Metastatic Liver Carcinoma in the Adrenal Gland (tissue), 2 donors: ENCODE measurements around a stretch of chr10.

DNA sequence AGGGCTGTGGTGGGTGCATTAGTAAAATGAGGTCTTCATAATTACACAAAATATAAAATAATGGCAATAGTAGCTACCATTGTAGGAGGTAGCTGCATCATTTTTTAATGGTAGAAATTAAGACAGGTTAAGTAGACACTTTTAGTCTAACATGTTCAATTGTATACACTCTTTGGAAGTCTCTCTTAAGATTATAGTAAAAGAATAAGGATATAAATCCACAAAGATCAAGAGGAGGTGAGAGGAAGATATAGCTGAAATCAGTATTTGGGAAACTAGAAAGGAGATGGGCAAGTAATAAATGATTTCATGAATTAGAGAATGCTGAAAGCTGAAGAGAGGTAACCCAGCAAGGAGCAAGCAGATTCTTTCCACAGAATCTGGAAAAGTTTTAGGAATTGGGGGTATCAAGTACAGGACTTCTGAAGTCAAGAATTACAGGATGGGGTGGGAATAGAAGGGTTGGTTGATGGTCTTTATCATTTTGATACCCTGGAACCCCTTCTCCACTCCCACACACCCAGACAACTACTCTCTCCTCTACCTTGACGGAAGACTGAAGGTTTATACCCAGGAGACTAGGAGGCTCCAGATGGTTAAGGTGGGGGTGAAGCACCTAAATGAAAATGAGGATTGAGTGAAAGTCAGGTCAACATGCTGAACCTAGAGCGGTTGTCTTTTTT, 11.0 kb downstream of the TASOR2 start:
- PRO-cap, 2 experiments = no peak in any of the 2 experiments

- PRO-cap, 2 experiments = no peak in any of the 2 experiments
These were observed 14.5 kb downstream of the TASOR2 start for GRCh38 chr10:5698839-5699761.

DNA sequence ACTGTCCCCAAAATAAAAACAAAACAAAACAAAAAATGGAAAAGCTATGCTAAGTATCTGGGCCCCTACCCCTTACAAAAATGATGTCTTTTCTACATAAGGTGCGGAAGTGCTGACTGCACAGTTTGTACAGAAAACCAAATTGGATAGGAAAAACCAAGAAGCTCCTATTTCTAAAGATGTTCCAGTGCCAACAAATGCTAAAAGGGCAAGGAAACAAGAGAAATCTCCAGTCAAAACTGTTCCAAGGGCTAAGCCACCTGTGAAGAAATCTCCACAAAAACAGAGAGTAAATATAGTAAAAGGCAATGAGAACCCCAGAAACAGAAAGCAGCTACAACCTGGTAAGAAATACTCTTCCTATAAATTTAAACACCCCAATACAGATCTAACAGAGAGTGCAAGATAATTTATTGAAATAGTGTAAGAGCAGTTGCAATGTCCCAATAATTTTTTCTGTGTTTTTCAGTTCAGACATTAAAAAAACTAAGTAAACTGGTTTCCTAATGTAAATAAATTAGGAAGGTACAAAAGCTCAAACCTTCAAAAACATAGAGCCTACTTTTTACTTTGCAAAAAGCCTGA, 50.7 kb downstream of the TASOR2 start:
- PRO-cap, 2 experiments = no peak in any of the 2 experiments

- PRO-cap, 2 experiments = no peak in any of the 2 experiments
These were observed 55.0 kb downstream of the TASOR2 start for GRCh38 chr10:5739353-5740344.

DNA sequence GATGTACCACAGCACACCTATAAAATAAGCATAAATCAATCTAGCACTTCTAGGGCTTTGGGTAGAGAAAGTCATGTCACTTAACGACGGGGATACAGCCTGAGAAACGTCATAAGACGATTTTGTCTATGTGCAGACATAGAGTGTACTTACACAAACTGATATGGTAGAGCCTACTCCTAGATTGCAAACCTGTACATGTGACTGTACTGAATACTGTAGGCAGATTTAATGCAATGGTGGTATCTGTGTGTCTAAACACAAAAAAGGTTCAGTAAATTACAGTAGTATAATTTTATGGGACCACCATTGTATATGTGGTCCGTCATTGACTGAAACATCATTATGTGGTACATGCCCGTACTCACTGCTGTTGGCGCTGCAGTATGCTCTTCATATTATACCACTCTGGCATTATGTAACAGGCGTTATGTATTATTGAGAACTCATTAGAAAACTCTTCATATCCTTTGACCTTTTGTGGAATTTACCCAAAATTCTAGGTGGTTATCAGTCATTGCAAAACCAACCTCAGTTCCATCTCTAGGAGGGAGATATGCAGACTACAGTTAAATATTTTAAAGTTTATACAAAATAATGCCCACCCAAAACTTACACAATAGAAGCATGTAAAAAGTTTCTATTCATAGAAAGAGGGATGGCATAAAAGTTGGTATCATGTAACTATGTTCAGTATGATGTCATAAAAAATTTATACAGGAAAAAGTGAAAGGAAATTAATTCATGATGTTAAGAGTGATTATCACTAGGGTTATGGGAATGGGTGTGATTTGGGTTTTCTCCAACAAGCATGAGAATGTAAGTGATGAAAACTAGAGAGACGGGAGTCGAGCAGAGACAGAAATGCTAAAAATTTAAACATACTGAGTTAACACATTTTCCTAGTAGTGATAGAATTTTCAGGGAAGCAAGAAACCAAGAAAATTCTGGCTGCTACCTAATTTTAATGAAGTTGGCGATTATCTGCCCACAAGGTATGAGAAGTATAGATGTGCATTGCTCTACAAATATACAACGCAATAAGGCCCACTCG, 52.9 kb downstream of the GDI2 start:
- PRO-cap, 2 experiments = no peak in any of the 2 experiments

DNA sequence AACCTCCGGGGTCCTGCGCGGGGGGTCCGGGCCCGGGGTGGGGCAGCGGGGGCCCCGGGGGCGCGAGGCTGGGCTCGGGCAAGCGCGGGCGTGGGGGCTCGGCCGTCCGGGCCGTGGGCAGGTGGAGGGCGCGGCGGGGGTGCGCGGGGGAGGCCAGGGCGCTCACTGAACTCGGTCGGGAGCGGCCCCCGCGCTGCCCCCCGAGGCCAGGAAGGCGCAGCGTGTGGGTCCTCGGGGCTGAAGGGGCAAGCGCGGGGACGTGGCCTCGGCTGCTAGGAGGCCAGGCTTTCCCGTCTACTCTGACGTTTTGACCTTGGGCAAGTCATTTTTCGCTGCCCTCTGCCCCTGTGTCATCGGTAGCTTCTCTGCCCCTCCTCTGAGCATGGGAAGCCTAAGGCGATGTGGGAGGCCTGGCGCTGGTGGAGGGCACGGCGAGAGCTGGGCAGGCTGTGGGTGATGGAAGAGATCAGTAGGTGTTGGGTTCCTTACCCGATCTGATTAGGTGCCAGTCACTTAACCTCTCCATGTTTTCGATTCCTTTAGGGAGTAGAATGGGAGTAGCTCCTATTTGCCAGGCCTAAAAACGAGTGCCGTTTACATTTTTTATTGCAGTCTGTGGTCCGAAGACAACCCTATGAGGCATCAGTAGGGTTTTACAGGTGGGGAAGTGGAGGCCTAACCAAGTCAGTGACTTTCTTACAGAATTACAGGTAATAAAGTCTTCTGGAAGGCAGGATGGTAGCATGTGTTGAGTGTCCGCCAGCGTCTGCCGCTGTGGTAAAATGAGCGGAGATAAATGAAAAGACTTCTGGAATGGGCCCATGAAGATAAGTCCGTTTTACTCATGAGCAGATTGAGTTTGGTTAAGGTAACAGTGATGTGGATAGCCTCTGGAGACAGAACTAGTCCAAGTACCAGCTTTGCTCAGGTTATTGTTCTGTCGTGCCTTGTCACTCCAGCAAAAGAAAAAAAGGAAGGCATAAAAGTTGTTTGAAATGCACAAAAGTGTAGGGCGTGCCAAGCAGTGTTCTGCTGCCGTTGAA, 685 bp downstream of the FBH1 start:
- PRO-cap, 2 experiments = no peak in any of the 2 experiments

GRCh38 chr10:5894555-5895470, 4.8 kb downstream of the FBH1 start:
- PRO-cap, 2 experiments = no peak in any of the 2 experiments

DNA sequence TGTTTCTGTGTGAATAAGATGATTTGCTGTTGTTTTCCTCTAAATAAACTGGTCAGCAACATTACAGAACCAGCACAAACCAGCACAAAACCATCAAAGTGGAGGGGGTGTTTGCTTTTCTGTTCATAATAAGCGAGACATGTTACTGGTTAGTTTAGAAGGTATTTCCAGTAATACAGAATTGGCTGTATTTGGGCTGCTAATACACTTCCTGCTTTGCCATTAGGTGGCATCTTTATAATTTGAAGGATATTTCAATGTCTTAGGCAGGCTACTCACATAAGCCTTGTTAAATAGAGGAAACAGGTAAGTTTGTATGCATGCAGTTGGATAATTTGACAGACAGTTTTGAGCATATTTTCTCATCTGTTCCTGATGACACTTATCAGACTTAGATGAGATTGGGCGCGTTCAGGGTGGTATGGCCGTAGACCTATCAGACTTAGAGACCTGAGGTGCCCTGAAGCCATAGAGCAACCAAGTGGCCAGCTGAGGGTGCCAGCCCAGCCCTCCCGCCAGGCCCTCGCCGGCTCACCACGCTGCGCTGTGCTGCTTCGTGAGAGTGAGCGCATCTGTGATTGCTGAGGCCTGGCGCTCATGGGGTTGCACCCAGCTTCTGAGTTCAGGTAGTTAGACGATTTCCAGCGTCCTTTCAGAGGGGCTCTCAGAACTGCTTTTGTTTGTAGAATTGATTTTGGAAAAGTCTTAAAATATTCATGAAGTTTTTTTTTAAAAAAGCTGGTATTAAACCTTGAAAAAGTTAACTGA, 10.1 kb downstream of the FBH1 start:
- PRO-cap, 2 experiments = no peak in any of the 2 experiments

DNA sequence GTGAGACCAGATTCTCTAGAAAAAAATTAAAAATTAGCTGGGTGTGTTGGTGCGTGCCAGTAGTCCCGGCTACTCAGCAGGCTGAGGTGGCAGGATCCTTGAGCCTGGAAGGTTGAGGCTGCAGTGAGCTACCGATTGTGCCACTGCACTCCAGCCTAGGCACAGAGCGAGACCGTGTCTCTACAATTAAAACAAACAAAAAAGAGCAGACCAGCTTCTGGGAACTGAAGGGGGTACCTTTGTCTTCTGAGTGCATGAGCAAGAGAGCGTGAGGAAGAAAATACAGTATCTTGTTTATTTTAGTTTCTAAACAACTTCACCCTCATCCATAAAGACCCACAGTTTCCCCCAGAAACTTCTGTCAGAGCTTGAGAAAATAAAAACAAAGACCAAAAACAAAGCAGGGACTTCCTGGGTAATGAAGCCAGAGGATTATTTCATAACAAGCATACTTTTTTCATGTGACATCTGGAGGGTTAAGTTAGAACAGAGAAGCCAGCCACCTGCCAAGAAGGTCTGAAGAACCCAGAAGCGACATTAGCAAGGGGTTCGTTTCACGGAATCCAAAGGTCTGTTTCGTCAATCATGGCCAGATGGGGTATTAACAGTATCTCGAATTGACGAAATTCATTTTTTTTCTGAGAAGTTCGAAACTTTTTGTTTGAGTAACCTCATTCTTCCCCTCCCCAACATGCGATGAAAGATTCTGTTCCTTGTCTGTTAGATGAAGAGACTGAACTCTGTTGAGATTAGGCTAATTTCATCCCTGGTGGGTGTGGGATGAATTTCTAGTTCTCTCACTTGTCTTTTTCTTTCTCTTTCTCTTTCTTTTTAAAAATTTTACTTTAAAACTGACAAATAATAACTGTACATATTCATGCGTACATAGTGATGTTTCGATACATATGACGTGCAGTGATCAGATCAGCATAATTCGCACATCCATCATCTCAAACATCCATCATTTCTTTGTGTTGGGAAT, 10.3 kb upstream of the IL2RA start:
- PRO-cap, 2 experiments = no peak in any of the 2 experiments

- PRO-cap, 2 experiments = no peak in any of the 2 experiments
These were observed 40.0 kb downstream of the RBM17 start for GRCh38 chr10:6128756-6129250.

DNA sequence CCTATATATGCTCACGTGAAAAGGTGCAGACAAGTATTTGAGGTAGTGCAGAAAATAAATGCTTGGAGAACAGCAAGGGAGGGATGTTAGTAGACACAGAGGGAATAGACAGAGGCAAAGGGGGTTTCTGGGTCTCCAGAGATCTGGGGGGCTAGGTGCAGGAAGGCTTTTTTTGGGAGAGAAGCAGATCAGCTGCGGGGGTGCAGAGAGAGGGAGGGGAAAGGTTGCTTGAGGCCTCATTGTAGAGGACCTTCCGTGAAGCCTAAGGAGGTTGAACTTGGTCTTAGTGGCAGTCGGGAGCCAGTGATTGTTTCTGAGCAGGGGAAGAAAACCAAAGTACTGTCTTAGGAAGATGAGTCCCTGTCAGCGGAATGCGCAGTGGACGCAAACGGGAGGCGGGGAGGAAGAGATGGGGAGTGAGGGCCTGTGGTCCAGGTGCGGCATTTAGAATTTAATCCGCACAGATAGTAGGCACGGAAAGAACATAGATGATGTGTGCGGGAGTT, 29.2 kb upstream of the PFKFB3 start:
- PRO-cap, 2 experiments = no peak in any of the 2 experiments

DNA sequence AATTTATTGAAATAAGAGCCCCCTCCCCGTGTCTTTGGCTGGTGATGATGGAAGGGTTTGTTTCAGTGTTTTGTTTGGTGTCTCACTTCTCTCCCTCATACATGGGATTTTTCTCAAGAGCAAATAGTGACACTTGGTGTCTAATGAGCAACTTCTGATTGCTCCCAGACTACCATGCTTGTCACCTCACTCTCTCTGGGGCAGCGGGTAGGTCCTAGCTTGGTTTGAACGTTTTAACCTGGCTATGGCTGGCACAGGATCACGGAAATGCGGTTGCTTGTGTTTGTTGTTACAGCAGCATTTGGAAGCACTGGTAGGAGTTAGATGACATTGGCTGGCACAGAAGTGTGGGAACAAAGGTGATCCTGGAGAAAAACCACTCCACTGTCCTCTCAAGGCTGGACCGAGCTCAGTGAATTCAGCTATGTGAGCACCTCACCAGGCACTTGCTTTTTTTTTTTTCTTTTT, 3.7 kb upstream of the PFKFB3 start:
- PRO-cap, 2 experiments = no peak in any of the 2 experiments

- PRO-cap, 2 experiments = no peak in any of the 2 experiments
These were observed 1.2 kb upstream of the PFKFB3 start for GRCh38 chr10:6201407-6202135.

DNA sequence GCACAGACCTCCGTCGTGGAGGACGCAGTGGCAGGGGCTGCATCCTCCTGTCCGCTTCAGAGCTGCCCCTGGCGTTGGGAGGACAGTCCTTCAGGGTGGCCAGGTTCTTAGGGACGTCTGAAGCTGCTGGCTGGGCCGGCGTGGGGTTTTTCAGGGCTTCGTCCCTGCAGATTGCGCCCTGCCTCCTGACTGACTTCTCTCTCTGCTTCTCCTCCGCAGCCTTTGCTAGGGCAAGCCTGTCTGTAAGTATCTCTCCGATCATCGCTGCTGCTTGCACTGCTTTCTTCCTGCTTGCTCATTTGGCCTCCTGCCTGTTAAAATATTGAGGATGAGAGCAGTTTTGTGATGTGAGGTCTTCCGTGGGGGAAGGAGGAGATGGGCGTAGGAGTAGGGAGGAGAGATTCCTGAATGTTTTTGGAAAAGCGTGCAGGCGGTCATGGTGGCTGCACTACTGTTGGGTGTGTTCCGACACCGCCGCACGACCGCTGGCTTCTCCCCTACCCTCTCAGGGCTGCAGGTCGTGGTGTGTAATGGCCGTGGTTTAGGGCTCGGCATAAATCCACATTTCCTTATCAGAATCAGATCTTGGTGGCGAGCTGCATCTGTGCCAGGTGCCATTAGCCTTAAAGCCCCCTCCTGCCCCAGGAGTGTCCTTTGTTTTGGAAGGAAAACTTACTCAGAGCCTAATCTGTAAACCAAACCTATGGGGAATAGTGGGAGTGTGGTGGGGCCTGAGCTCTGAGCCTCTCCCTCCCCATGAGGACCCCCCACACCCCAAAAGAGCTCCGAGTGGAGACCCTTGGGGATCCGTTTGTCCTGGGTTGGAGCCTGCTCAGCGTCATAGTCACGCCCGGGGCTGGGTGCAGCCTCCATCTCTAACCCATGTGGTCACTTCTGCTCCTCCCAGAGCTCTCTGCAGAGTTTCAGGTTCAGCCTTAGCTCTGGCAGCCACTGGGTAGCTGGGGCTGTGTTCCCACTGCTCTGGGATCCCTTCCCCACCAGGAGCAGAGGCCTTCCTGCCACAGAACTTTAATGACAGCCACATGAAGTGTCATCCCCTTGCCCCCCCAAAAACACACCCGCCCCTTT, 25.6 kb downstream of the PFKFB3 start:
- PRO-cap, 2 experiments = no peak in any of the 2 experiments

DNA sequence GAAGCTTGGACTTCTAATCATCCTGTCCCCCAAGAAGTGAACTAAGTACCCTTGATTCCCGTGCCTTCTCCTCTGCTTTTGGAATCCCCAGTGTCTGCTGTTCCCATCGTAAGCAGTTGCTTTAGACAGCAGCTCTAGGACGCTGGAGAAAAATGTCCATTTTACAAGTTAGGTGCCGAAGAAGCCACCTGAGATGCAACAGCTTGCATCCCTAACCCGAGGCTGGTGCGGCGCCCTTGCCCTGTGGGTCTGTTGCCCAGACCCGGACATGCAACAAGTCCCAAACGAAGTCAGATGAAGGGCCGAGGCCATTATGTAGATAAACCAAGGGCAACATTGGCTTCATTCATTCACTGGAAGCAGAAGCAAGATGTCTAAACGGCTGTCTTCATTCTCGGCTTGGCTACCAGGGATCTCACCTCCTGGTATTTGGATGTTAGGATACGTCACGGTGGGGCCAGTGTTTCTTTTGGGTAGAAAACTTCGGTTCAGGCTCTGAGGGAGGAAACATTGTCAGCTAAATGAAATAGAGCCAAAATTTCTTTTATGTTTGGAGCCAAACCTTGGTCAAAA, 44.1 kb downstream of the PFKFB3 start:
- PRO-cap, 2 experiments = no peak in any of the 2 experiments

- PRO-cap, 2 experiments = no peak in any of the 2 experiments
These were observed 96.5 kb downstream of the PFKFB3 start for GRCh38 chr10:6299126-6299795.

- PRO-cap, 2 experiments = no peak in any of the 2 experiments
These were observed 112.0 kb downstream of the PFKFB3 start for GRCh38 chr10:6314516-6315305.

- PRO-cap, 2 experiments = no peak in any of the 2 experiments
These were observed 179.7 kb downstream of the PRKCQ start for GRCh38 chr10:6400230-6400973.

DNA sequence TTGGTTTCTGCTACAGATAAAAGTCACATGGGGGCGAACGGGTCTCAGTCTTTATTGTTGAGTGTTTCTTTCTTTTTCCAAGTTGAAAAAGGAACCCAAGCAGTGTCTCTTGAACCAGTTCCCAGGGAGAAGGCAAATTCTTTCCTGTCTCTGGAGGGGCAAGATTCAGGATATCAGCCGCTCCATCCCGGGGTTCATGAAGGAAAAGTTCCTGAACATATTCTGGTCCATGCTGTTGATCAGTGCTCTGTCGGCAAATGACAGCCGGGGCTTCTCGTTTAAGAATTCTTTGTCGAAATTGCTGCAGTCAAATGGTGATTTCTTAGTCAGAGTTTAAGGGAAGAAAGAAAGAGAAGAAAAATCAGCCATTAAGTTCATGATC, 152.0 kb downstream of the PRKCQ start:
- PRO-cap, 2 experiments = peak in 1 of 2 experiments; most common plus-strand start position 117 of the sequence (in 1)

- PRO-cap, 2 experiments = no peak in any of the 2 experiments
These were observed 239.8 kb downstream of the SFMBT2 start for GRCh38 chr10:7170472-7171927.